Measurements from ENCODE around the gene GNG7.

GRCh38 chr19:2481442-2481879, 5.5 kb downstream of the GADD45B start:
- RRBS, result no CpG with 5 or more reads among the region's 16 CpGs

DNA sequence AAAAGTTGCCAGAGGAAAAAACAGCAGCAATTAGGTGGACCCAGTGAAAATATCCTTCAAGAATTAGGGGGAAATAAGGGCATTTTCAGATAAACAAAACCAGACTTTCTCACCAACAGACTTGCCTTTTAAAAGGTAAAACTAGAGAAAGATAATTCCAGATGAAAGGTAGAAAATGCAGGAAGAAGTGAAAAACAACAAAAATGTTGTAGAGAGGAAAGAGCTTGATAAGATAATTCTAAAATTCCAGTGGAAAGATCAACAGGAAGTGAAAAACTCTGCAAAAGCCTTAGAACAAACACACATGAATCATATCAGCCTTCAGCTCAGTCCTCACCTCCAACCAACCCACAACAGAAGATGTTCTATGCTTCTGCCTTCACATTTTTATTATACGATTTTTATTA, 57.7 kb downstream of the GADD45B start:
- RRBS, result no CpG with 5 or more reads among the region's 1 CpG

- RRBS, result 9% methylated on average over 4 of the region's 45 CpGs
Observed at GRCh38 chr19:2543480-2544760, 68.0 kb downstream of the GADD45B start.

GRCh38 chr19:2587886-2588867, 112.2 kb downstream of the GADD45B start:
- RRBS, result no CpG with 5 or more reads among the region's 32 CpGs

DNA sequence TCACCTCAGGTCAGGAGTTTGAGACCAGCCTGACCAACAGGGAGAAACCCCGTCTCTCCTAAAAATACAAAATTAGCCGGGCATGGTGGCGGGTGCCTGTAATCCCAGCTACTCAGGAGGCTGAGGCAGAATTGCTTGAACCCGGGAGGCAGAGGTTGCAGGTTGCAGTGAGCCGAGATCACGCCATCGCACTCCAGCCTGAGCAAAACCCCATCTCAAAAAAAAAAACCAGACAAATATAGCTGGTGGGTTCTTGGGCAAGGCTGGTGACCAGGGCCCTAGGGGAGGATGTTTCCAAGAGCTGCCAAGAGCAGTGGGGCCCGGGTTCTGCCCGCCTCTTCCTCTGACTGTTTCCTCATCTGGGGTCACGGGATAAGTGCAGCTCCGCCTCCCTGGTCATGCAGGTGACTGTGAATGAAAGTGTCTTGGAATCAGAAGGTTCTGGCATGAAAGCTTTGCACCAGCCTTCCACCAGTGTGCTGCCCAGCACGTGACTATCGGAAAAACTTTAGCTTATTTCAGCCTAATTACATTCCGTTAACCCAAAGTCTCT, 85.9 kb downstream of the GNG7 start:
- RRBS, result no CpG with 5 or more reads among the region's 14 CpGs

DNA sequence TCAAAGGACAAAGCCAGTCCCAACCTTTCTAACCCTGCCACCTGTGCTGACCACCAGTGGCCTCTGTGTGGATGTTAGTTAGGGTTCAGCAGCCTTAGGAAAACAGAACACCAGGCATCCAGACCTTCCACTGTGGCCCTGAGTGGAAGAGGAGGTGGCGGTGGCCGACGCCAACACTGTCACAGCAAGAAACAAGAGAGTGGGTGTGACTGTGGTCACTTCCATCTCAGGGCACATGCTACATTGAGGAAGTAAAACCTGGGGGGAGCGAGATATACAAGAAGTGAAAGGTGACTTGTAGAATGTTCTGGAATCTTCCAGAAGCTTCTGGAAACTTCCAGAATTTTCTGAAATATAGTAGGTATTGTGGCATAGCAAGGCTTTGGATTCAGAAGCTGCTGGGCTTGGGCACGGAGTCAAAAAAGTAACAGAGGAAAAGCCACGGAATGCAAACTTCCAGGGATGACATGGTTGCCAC, 24.4 kb downstream of the GNG7 start:
- RRBS, result no CpG with 5 or more reads among the region's 6 CpGs

GRCh38 chr19:2702320-2703030, at the start of gene GNG7:
Gene GNG7, minus strand, starts transcription at chr19:2702694.
- RRBS, result 1% methylated on average over 39 of the region's 76 CpGs

- RRBS, result 70% methylated on average over 3 of the region's 18 CpGs
Observed at GRCh38 chr19:2775902-2776397, 7.1 kb downstream of the SGTA start.

- RRBS, result 94% methylated on average over 2 of the region's 32 CpGs
Observed at GRCh38 chr19:2833613-2834740, 7.3 kb upstream of the ZNF555 start.

DNA sequence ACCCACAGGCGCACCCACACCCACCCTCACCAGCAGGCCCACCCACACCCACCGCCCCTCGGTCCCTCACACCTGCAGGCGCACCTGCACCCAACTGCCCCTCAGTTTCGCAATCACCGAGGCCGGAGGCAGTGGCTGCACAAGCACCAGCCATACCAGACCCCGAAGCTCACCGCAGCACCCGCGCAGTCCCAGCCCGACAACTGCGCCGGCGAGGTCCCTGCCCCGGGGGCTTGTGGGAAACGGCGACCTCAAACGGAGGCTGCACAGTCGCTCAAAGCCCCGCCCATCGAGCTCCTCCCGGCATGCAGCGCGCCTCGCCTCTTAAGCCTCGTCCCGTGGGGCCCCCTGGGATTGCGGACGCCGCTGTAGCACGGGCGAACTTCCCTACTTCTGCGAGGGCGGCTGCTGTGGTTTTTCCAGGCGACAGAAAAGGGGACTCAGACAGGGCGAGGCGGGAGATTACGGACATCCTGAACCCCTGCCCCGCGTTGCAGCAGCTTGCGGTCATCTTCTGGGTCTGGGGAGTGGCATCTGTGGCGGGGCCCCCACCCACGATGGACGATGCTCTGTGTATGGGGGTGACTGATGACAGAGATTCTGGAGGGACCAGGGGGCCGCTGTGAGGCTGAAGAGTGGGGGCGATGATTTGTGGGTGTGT, 18.0 kb downstream of the ZNF77 start:
- RRBS, result 70% methylated on average over 9 of the region's 47 CpGs

DNA sequence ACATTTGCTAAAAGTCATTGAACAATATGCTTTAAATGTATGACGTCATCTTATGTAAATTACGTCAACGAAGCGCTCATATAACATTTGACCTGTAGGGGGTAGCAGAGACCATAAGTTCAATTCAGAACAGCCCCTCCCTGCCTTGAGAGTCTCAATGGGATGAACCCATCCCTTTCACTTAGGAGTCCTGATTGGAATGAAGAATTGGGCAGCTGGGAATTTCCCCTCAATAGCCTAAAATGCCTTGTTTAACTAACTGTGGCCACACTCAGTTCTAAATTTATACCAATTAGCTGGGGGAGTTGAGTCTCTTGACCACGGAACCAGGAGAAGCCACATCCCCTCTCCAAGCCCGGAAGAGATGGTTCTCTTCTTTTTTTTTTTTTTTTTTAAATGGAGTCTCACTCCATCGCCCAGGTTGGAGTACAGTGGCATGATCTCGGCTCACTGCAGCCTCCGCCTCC, 15.2 kb upstream of the TLE6 start:
- RRBS, result no CpG with 5 or more reads among the region's 9 CpGs

- RRBS, result no CpG with 5 or more reads among the region's 7 CpGs
Observed at GRCh38 chr19:2971170-2971602, 6.2 kb upstream of the TLE6 start.

GRCh38 chr19:2974265-2974913, 3.0 kb upstream of the TLE6 start:
- RRBS, result 9% methylated on average over 2 of the region's 14 CpGs

- RRBS, result 6% methylated on average over 6 of the region's 44 CpGs
Observed at GRCh38 chr19:3041702-3042613, 12.9 kb upstream of the TLE2 start.

DNA sequence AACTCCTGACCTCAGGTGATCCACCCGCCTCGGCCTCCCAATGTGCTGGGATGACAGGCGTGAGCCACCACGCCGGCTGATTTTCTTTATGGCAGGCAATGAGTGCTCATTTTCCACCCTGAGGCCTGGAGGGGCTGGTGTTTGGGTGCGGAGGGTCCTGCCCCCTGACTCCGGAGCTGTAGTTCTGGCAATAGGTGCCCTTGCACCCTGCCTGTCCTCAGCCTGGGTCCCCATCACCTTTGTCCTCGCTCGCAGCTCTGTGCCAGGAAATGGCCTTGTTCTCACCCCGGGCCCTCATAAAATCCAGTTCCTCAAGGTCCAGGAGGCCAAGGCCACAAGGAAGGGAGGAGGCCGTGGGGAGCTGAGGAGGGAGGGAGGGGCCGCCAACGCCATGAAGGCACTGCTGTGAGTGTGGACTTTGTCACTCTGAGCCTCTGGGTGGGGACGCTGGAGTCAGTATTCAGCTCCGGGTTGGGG, 9.3 kb upstream of the GNA11 start:
- RRBS, result 80% methylated on average over 1 of the region's 15 CpGs

DNA sequence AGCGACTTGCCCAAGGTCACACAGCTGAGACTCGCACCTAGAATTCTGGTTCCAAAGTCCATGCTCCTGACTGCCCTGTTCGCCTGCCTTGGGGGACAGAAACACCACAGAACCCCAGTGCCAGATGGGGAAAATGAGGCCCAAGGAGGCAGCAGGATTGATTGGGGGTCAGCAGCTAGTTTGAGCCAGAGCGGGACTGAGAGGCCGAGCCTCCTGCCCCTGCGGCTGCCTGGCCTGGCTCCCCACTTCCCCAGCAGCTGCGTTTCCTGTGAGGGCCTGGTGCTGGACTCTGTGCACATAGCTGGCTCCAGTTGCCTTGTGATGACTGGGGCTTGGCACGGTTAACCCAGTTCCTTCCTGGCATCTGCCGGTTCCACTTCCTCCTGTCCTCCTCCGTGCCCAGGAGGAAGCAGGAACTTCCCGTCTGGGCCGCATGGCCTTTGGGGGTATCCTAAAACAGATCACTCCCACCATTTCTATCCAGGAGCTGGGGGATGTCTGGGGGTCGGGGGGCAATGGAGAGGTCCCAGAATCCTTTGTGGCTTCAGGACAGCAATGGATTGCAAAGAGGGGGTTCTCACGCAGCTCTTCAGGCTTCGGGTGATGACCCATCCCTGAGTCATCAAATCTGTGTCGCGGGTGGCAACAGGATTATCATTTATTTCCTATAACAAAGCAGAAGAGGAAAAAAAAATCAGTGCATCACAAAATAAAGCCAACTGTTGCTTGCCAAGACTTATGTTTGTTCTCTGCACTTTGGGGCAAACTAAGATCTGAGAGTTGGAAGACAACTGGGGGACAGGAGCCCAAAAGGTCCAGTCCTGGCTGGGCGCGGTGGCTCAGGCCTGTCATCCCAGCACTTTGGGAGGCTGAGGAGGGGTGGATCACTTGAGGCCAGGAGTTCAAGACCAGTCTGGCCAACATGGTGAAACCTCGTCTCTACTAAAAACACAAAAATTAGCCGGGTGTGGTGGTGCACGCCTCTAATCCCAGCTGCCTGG, 6.2 kb downstream of the GNA15 start:
- RRBS, result no CpG with 5 or more reads among the region's 22 CpGs

DNA sequence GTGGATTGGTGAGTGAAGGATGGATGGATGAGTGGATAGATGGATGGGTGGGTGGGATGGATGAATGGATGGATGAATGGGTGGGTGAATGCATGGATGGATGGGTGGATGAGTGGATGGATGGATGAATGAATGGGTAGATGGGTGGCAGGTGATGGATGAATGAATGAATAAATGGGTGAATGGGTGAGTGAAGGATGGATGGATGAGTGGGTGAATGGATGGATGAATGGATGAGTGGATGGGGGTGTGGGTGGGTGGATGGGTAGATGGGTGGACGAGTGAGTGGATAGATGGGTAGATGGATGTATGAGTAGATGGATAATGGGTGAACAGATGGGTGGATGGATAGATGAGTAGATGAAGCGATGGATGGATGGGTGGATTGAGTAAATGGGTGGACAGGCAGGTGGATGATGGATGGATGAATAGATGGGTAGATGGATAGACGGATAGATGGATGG, 17.8 kb downstream of the GNA15 start:
- RRBS, result no CpG with 5 or more reads among the region's 3 CpGs

DNA sequence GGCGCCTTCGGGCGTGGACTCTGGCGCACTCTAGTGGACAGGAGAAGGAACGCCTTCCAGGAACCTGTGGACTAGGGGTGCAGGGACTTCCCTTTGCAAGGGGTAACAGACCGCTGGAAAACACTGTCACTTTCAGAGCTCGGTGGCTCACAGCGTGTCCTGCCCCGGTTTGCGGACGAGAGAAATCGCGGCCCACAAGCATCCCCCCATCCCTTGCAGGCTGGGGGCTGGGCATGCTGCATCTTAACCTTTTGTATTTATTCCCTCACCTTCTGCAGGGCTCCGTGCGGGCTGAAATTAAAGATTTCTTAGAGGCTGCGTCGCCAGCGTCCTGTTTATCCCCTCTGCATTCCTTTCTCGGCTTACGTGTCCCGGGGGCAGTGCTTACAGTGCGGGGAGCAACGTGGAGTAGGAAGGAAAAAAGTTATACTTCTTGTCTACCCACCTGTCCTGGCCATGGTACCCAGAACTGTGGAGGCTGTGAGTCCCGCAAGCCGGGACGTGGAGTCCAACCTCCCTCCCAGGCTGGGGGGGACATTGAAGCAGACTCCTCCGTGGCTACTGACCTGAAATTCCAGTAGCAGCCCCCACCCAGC, 15.0 kb upstream of the S1PR4 start:
- RRBS, result no CpG with 5 or more reads among the region's 27 CpGs

GRCh38 chr19:3175891-3176601, 2.5 kb upstream of the S1PR4 start:
- RRBS, result no CpG with 5 or more reads among the region's 14 CpGs

DNA sequence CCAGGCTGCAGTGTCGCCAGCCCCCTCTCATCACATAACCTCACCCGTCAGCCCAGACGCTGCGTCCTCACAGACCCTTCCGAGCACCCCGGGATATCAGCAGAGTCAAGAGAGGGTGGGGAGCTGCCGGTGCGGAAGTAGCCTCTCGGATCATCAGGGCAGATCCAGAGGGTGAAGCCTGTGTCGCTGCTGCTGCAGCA, 10.8 kb downstream of the NCLN start:
- RRBS, result 94% methylated on average over 2 of the region's 10 CpGs